Measurements from ENCODE around the gene RAB40B.

DNA sequence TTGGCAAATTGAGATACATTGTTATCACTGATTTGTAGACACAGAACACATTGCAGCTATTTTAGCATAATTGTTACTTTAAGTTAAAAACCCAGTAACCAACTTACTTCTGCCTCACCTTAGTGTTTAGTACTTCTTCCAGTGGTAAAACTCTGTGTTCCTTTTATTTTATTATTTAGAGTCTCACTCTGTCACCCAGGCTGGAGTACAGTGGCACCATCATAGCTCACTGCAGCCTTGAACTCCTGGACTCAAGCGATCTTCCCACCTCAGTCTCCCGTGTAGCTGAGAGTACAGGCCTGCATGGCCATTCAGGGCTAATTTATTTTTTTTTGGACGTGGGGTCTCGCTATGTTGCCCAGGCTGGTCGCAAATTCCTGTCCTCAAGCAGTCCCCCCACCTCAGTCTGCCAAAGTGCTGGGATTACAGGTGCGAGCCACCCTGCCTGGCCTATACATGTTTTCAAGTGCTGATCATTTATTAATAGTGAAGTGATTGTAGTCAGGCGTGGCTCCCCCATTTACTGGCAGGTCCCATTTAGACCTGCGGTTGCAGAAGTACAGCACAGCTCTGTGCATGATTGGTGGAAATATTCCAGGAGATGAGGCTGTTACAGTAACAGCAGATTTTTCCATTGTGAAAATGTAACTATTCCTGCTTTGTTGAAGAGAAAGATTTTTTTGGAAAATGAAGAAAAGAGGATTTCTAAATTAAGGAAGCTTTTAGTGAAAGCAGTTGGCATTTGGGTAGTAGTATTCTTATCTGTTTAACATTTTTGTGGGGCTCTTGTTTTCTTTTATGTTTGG, 8.3 kb downstream of the FOXK2 start:
- PRO-cap, result no peak

DNA sequence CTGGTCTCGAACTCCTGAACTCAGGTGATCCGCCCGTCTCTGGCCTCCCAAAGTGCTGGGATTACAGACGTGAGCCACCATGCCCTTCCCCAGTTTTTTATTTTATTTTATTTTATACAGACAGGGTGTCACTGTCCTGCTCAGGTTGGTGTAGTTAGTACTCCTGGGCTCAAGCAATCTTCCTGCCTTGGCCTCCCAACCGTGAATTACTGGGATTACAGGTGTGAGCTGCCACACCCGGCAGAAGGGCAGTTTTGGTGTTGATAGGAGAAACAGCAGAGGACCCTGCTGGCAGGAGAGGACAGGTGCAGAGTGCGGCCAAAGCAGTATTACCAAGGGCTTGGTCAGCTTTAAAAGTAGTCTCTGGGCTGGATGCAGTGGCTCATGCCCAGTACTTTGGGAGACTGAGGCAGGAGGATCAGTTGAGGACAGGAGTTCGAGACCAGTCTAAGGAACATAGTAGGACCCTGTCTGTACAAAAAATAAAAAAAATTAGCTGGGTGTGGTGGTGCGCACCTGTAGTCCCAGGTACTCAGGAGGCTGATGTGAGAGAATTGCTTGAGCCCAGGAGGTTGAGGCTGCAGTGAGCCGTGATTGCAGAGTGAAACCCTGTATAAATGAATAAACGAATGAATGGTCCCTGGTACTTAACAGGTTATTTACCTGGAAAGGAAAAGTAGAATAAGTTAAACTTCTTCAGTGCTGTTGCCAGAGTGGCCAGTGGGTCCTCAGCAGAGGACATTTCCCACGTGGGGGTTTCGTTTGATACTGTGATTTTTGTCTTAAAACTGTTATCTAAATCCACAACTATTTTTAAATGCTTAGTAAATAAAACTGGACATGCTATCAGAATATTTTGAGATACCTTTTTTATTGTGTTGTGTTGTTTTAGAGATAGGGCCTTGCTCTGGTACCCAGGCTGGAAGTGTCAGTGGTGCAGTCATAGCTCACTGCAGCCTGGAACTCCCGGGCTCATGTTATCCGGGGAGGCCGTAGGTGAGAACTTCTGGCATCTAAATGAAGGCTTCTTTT, 23.2 kb downstream of the FOXK2 start:
- PRO-cap, result no peak

DNA sequence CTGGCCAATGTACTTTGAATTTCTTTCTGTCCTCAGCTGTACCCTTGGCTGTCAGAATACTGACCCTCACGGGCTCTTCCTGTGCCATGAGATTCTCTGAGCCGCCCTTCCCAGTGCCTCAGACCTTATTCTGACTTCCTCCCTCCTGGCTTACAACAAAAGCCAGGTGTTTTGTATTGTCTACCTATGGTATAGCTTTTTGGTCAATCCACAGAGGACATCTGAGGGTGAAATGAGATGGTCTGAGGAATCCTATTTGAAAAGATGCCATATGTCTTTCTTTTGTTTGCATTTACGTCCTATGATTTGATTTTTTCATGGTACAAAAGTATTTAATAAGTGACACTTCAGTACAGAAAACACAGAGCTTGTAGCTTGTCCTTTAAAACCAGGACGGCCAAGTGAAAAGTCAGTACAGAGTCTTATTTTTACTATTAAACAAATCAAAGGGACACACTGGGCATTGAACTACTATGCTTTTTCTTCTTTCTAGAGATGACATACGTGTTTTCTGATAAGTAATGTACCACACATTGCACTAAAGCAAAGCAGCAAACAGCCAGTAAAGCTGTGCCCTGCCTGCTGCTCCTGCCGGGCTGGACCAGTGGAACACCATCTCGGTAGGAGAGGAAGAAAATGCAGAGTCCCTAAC, 55.2 kb downstream of the FOXK2 start:
- PRO-cap, result no peak

DNA sequence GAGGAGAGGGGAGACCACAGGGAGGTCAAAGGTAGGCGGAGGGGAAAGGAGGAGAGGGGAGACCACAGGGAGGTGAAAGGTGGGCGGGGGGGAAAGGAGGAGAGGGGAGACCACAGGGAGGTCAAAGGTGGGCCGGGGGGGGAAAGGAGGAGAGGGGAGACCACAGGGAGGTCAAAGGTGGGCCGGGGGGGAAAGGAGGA, 62.0 kb downstream of the WDR45B start:
- PRO-cap, result no peak

GRCh38 chr17:82603380-82604816, 44.3 kb downstream of the WDR45B start:
- PRO-cap, result bidirectional peak, plus-strand start at chr17:82604316, minus-strand start at chr17:82604096

- PRO-cap, result no peak
Measured at GRCh38 chr17:82630062-82630496, 18.2 kb downstream of the WDR45B start.

DNA sequence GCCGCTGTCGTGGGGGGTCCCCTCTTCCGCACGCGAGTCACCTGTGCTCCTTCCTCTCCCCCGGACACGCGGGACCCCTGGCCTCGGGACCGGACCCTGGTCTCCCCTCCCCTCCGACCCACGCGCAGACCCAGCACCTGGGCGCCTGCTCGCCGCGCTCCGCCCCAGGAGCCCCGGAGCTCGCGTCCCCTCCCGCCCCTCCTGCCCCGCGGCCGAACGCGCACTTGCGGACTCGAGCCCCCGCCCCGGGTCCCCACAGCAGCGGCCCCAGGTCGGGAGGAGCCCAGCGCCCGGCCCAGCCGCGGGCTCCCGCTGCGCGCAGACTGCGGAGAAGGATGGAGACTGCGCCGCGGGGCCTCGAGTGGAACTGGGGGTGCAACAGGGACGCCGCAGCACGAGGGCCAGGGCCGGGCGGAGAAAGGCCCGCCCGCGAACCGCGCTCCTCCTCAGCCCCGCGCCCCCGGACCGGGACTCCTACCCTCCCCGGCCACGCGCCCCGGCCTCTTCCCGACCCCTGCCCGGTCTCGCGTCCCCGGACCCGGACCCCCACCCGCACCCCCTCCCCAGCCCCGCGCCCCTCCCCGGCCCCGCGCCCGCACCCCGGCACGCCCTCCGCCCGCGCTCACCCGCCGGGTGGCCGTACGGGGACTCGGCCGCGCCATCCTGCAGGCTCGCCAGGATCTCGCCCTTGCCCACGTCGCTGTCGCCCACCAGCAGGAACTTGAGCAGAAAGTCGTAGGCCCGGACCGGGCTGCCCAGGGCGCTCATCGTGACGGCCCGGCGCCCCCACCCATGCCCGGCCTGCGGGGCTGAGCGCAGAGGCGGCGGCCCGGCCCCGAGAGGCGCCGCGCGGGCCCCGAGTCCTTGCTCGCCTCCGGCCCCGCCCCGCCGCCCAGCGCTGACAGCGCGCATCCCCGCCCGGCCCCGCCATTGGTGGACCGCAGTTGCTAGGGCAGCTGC, at the start of gene RAB40B:
Gene RAB40B (minus strand): TSS at position 870 of the 960 bp plus-strand sequence.
- PRO-cap, result unidirectional peak, minus-strand start at position 803 of the sequence; bidirectional peak, plus-strand start outside the sequence, minus-strand start at position 894 of the sequence

- PRO-cap, result no peak
Measured at GRCh38 chr17:82743672-82744029, 8.2 kb upstream of the TBCD start.

- PRO-cap, result no peak
Measured at GRCh38 chr17:82808555-82808995, 31.2 kb downstream of the ZNF750 start.

DNA sequence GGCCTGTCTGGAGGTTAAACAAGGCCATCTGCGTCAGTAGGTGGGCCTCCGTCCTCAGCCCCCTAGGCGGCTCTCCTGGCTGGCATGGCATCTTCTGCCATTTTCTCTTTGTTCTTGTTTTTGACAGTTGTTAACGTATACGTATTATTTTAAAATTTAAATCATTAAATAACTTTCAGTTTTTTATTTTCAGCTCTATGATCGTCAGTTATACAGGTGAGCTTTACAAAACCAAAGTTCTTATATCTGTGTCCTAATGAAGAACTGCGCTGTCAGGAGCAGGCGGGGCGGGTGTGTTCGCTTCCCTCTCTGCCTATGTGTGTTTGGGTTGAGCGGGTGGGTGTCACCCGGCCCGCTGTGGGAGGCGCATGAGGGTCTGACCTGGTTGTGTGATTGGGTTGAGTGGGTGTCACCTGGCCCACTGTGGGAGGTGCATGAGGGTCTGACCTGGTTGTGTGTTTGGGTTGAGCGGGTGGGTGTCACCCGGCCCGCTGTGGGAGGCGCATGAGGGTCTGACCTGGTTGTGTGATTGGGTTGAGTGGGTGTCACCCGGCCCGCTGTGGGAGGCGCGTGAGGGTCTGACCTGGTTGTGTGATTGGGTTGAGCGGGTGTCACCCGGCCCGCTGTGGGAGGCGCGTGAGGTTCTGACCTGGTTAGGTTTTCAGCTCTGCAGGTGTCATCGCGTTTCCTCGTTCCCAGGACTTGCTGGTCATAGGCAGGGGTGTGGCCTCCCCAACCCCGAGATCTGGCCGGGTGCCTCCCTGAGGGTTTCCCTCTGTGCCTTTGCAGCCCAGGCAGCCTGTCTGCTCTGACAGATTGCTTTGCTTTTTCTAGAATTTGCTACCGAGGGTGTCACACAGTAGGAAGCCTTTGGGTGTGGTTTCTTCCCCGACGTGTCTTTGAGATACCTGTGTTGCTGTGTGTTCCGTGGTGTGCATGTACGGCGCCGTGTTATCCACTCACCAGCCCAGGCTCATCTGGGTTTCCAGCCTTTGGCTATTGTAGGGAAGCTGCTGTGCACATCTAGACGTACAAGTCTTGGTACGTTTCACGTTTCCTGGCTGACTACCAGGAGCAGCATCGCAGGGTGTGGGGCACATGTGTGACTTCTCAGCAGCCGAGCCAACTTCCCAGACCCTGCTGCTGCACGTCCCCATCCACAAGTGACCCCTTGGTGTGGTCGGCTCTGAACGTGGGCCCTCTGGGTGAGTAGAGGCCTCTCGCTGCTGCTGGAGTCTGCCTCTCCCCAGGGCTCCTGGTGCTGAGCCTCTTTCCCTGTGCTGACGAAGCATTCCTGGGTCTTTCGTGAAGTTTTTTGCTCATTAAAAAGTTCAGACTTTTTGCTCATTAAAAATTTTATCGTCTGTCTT, 69.8 kb upstream of the ZNF750 start:
- PRO-cap, result unidirectional peak, minus-strand start at position 317 of the sequence

DNA sequence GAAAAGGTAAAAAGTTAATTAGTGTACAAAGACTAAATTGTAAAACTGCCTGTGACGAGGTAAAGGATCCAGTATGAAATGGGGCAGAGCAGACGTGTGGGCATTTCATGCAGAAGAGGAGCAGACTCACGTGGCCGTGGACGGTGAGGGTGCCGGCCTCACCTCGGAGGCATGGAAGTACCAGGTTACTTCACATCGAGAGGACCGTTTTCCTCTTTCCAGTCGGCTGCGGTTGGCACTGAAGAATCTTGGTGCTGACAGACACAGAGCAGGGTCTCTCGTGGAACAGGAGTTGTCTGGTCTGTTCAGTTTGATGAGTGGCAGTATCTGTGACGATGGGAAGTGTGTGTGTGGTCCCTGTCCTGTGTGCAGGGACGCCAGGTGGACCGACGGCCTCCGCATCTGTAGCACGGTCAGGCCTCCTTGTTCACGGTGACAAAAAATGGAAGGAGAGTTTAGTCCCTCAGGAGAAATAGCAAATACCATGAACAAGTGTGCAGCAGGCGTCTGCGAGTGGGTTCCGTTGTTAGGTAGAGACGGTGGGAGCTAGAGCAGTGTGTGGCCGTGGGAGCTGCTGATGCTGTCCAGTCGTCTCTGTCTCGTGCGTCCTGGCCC, 79.7 kb upstream of the ZNF750 start:
- PRO-cap, result no peak

- PRO-cap, result no peak
Measured at GRCh38 chr17:82938433-82938852, 98.6 kb upstream of the ZNF750 start.

DNA sequence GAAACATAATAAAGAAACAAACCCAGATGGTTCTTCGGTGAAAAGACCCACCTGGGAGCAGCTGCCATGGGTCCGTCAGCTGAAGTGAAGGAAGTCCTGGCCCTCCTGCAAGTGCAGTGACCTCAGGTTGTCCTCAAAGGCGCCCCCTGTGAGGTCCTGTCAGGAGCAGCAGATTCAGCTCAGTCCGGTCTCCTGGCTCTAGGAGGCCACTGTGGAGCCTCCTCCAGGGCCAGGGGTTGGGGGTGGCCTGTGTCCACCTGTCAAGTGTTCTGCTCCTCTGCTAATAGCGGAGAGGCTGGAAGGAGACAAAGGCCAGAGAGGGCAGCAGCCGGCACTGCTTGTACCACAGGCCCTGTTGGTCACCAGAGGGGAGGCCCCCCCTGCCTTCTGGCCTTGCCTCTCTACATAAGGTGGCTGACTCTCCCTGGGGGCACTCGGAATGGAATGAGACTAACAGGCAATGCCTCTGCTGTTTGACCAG, 104.7 kb downstream of the B3GNTL1 start:
- PRO-cap, result no peak

- PRO-cap, result no peak
Measured at GRCh38 chr17:83084543-83085508, 5.4 kb downstream of the METRNL start.

DNA sequence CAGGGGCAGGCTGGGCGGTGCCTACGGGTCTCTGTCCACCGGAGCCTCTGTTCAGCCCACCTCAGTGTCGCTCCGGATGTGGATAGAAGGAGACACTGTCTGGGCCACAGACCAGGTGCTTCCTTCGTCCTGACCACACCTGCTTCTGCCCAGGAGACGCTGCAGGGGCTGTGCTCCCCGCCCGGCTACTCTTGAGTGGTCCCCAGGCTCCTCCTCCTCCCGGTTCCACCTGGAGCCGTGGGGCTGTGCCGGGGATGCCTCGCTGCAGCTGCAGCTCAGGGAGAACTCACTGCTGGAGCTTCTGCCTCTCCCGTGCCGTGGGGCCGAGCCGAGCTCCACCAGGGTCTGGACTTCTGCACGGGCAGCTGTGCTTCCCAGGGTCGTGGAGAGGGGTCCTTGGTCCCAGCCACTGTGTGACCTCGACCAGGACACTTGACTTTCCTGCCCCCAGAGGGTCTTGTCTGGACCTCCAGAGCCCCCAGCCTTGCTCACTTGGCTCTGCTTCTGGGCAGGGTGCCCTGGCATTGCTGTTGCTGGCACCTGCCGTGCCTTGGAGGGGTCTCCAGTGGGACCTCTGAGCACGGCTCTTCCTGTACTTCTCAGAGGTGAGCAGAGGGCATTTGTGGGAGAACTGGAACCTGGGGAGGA, 21.7 kb downstream of the METRNL start:
- PRO-cap, result unidirectional peak, minus-strand start at position 147 of the sequence

- PRO-cap, result no peak
Measured at GRCh38 chr17:83192251-83192872, 113.0 kb downstream of the METRNL start.

DNA sequence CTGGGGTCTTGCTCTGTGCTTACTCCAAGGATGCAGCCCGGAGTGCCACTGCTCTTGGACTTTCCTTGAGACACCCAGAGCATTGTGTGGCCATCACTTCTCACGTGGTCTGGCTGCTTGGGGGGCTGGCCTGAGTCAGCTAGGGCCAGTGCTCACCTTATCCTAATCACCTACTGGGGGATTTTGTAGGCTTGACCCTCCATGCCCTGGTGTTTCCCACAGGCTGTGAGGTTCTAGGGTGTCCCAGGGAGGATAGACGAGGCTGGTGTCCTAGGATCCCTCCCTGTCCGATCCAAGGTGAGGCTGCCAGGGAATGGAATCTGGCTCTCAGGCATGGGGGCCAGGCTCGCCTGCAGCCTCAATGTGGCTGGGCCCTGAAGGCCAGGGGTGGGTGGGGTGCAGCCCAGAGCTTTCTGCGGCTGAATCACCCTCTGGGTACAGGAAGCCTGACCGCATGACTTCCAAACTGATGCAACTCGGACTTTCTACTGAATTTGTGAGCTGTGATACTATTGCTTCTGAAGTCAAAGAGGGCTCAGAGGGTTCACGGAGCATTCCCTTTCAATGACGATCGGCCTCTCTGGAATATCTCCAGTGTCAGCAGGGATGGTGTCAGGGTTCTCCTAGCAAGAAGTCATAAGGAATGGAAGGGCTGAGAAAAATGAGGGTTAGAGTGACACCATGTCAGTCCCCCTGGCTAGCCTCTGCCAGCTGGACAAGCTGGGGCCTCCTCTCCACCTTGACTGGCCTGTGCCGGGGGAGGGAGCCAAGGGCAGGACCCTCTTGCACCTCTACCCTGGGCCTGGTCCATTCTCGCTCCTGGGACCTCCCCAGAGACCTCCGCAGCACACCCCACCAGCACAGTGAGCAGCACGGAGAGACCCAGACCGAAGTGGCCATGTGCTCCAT, 123.7 kb downstream of the METRNL start:
- PRO-cap, result unidirectional peak, plus-strand start at position 527 of the sequence

All from paraaortic lymph node (tissue), 1 donor.